K562 (cell line): ENCODE measurements around a stretch of chr2.

- RAMPAGE, long total RNA = no peak
- RRBS = 4% methylated on average over 4 of the region's 30 CpGs
PRO-cap:
- standard = no peak
- CoPRO, capped RNA only, 2 experiments = no peak in any of the 2 experiments
- CoPRO, capped and uncapped RNA, 2 experiments = no peak in any of the 2 experiments
- CoPRO, uncapped RNA only, 2 experiments = no peak in any of the 2 experiments
CAGE:
- cytosol, long polyA plus RNA = no peak
- long polyA plus RNA = no peak
- nucleolus, long total RNA = no peak
- nucleus, long polyA plus RNA = no peak
These were observed 644 bp downstream of the MCFD2 start for GRCh38 chr2:46914707-46915616.

DNA sequence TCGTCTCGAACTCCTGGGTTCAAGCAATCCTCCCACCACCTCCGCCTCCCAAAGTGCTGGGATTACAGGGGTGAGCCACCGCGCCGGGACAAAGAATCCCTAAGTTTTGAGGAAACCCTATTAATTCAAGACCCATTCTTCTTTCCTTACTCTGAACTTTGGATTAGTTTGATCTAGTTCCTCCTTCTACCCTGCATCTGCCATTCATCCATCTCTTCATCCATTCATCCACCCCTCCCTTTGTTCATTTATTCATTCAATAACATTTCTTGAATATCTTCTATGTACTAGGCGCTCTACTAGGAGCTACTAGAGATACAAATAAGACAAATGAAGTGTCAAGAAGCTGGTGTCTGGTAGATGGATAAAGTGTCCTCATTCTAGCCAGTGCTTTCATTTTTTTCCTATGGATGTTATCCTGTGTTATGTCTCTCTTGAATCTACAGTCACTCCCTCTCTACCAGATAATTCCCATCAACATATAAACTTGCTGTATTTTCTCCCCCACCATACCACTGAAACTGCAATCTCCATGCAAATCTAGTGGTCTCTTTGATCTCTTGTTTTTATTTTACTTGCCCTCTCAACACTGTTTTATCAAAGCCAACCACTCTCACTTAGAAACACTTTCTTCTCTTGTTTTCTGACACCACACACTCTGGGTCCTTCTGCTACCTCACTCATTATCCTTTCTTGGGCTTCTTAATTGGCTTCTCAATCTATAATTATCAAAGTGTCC is 1.8 kb upstream of the MCFD2 start:
- RAMPAGE, long total RNA = no peak
- RRBS = no CpG with 5 or more reads among the region's 7 CpGs
PRO-cap:
- standard = no peak
- CoPRO, capped RNA only, 2 experiments = no peak in any of the 2 experiments
- CoPRO, capped and uncapped RNA, 2 experiments = no peak in any of the 2 experiments
- CoPRO, uncapped RNA only, 2 experiments = no peak in any of the 2 experiments
CAGE:
- cytosol, long polyA plus RNA = no peak
- long polyA plus RNA = no peak
- nucleolus, long total RNA = no peak
- nucleus, long polyA plus RNA = no peak

DNA sequence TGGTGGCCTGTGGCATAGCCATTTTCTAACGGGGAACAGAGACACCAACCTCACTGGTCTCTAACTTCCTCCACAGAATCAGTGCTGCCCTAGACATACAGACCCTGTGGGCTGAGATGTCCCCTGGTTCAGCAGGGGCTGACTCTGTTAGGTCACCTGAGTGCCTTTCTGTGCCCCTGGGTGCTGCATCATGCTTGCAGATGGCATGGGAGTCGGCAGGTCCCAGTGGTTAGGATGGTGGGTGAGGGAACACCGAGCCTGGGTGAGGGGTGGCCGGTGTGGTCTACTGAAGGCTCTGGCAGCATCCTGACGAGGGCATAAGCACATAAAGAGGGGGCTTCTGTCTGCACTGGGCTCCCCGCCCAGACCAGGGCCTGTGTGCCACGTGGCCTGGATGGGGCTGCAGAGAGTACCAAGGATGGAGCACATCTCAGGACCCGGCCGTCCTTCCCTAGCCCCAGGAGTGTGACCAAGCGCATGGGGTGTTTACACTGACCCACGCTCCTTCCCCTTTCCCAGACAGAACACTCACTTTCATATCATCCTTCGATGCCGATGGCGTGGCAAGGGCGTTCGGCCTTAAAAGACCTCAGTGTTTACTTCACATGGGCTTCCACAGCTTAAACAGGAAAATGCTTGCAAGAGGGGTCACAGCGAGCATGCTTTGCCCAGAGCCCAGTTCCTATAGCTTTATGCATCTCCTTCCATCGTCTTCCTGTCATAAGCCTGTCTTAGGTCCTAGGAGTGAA is 99.0 kb downstream of the TTC7A start:
- RAMPAGE, long total RNA = no peak
- RRBS = no CpG with 5 or more reads among the region's 18 CpGs
PRO-cap:
- standard = no peak
- CoPRO, capped RNA only, 2 experiments = no peak in any of the 2 experiments
- CoPRO, capped and uncapped RNA, 2 experiments = no peak in any of the 2 experiments
- CoPRO, uncapped RNA only, 2 experiments = no peak in any of the 2 experiments
CAGE:
- cytosol, long polyA plus RNA = no peak
- long polyA plus RNA = no peak
- nucleolus, long total RNA = no peak
- nucleus, long polyA plus RNA = no peak

DNA sequence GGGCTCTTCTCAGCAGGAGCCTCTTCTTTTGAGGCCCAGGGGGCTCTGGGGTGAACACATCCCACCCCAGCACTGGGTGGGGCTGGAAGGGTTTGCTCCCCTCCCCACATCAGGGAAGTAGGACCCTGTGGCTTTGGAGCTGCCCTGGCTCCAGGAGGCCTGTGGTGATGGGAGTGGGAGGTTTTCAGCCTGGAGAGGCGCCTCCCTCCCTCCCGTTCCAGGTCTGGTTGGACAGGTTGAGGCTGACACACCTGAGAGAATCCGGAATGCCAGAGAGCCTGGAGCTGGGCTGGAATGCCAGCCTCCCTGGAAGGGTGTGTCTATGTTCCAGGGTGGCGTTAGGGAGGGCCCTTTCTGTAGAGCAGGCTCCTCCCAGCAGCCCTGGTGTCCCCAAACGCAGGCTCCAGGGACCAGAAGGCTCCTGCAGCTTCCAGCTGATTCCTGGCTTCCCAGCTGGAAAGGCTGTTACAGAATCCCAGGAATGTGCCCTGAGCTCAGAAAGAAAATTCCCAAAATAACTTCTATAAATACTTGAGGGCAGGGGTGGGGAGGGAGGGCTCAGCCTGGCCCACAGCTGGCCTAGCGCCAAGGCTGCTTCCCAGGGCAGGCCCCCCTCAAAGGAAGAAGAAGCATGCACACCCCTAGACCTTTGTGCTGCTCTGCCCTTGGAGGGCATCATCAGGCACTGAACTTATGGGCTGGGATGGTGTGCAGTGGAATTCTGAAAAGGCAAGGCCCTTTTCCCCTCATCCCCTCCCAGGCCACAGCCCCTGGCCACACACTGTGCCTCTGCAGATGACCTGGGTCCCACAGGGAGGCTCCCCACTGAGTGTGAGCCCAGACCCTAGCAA is 85.4 kb downstream of the STPG4 start:
- RAMPAGE, long total RNA = no peak
- RRBS = no CpG with 5 or more reads among the region's 6 CpGs
PRO-cap:
- standard = no peak
- CoPRO, capped RNA only, 2 experiments = no peak in any of the 2 experiments
- CoPRO, capped and uncapped RNA, 2 experiments = no peak in any of the 2 experiments
- CoPRO, uncapped RNA only, 2 experiments = no peak in any of the 2 experiments
CAGE:
- cytosol, long polyA plus RNA = no peak
- long polyA plus RNA = no peak
- nucleolus, long total RNA = no peak
- nucleus, long polyA plus RNA = no peak

DNA sequence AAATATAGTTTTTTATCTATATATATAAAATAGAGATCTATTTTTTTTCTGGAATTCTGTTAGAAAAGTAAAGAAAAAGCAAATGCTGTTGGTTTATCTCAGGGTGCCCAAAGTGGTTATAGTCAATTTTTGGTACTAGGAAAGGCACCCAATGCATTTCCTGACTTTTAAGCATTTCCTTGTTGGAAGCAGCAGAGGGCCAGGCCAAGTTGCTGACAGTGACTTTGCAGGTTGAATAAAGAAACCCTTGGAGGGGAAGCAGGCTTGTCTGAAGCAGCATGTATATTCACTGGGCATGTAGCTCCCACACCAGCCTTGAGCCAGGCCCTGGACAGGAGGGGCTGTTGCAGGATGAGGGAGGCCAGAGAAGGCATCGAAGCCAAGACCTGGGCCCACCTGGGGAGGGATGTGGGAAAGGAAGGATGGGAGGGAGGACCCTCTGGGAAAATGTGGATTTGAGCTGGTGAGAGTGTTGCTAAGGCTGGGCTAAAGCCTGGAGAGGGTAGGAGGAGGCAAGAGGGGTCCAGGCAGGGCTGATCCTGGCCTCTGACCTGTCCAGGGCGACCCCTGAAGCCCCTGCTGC is 79.7 kb downstream of the STPG4 start:
- RAMPAGE, long total RNA = no peak
- RRBS = no CpG with 5 or more reads among the region's 2 CpGs
PRO-cap:
- standard = no peak
- CoPRO, capped RNA only, 2 experiments = no peak in any of the 2 experiments
- CoPRO, capped and uncapped RNA, 2 experiments = no peak in any of the 2 experiments
- CoPRO, uncapped RNA only, 2 experiments = no peak in any of the 2 experiments
CAGE:
- cytosol, long polyA plus RNA = no peak
- long polyA plus RNA = no peak
- nucleolus, long total RNA = no peak
- nucleus, long polyA plus RNA = no peak

DNA sequence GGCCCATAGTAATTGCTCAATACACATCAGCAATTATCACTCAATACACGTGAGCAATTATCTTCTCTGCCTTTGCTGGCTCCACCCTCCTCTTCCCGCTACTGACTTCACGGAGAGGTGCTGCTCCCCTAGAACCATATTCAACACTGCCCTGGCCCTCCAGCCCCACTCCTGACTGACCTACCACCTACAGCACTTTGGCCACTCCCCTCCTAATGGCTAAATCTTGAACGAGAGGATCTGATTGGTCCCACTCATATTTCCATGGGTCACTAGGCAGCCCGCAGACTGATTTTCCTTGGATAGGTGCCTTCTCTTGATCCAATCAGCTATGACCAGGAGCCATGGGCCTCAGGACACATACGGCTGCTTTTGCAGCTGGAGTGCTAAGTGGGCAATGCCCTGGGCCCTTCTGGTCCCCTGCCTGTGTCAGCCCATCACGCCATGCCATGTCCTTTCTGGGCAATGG is 77.5 kb downstream of the STPG4 start:
- RAMPAGE, long total RNA = no peak
- RRBS = no CpG with 5 or more reads among the region's 7 CpGs
PRO-cap:
- standard = no peak
- CoPRO, capped RNA only, 2 experiments = no peak in any of the 2 experiments
- CoPRO, capped and uncapped RNA, 2 experiments = no peak in any of the 2 experiments
- CoPRO, uncapped RNA only, 2 experiments = no peak in any of the 2 experiments
CAGE:
- cytosol, long polyA plus RNA = no peak
- long polyA plus RNA = no peak
- nucleolus, long total RNA = no peak
- nucleus, long polyA plus RNA = no peak

- RAMPAGE, long total RNA = no peak
- RRBS = no CpG with 5 or more reads among the region's 3 CpGs
PRO-cap:
- standard = no peak
- CoPRO, capped RNA only, 2 experiments = no peak in any of the 2 experiments
- CoPRO, capped and uncapped RNA, 2 experiments = no peak in any of the 2 experiments
- CoPRO, uncapped RNA only, 2 experiments = no peak in any of the 2 experiments
CAGE:
- cytosol, long polyA plus RNA = no peak
- long polyA plus RNA = no peak
- nucleolus, long total RNA = no peak
- nucleus, long polyA plus RNA = no peak
These were observed 67.9 kb upstream of the EPCAM start for GRCh38 chr2:47301050-47301685.

GRCh38 chr2:47691192-47691448 is 91.8 kb upstream of the MSH6 start:
- RAMPAGE, long total RNA = no peak
- RRBS = no CpG with 5 or more reads among the region's 15 CpGs
PRO-cap:
- standard = unidirectional peak, minus-strand start at chr2:47691284
- CoPRO, capped RNA only, 2 experiments = no peak in any of the 2 experiments
- CoPRO, capped and uncapped RNA, 2 experiments = no peak in any of the 2 experiments
- CoPRO, uncapped RNA only, 2 experiments = no peak in any of the 2 experiments
CAGE:
- cytosol, long polyA plus RNA = no peak
- long polyA plus RNA = no peak
- nucleolus, long total RNA = no peak
- nucleus, long polyA plus RNA = no peak

DNA sequence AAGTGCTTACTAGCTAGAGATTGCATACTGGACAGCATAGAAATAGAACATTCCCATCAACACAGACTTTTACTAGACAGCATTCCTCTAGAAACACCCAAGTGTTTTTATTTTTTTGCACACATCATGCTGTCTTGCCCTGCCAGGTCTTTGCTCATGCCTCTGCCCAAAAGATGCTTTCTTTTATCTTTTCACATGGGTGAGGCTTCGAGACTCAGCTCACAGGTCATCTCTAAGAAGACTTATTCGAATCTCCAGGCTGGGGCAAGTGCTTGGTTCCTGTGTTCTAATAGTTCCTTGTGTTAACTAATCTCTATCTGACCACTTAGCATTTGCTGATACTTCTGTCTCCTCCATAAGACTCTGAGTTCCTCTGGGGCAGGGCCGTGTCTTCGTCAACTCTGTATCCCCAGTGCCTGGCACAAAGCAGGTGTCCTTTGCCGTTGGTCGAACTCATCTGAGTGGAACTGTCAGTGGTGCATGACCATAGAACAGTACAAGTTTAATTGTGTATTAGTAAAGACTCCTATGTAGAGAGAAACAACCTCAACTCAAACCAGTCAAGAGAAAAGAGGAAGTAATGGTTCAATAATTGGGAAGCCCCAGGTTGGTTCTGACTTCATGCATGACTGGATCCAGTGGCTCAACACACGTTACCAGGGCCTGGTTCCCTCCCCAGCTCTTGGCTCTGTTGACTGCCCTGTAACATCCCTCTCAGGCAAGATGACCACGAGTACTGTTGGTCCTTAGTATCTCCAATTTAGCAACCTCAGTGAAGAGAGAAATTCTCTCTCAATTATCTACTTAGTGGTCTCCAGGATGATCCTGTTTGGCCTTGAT is 58.8 kb upstream of the MSH6 start:
- RAMPAGE, long total RNA = no peak
- RRBS = no CpG with 5 or more reads among the region's 8 CpGs
PRO-cap:
- standard = no peak
- CoPRO, capped RNA only, 2 experiments = no peak in any of the 2 experiments
- CoPRO, capped and uncapped RNA, 2 experiments = no peak in any of the 2 experiments
- CoPRO, uncapped RNA only, 2 experiments = no peak in any of the 2 experiments
CAGE:
- cytosol, long polyA plus RNA = no peak
- long polyA plus RNA = no peak
- nucleolus, long total RNA = no peak
- nucleus, long polyA plus RNA = no peak

DNA sequence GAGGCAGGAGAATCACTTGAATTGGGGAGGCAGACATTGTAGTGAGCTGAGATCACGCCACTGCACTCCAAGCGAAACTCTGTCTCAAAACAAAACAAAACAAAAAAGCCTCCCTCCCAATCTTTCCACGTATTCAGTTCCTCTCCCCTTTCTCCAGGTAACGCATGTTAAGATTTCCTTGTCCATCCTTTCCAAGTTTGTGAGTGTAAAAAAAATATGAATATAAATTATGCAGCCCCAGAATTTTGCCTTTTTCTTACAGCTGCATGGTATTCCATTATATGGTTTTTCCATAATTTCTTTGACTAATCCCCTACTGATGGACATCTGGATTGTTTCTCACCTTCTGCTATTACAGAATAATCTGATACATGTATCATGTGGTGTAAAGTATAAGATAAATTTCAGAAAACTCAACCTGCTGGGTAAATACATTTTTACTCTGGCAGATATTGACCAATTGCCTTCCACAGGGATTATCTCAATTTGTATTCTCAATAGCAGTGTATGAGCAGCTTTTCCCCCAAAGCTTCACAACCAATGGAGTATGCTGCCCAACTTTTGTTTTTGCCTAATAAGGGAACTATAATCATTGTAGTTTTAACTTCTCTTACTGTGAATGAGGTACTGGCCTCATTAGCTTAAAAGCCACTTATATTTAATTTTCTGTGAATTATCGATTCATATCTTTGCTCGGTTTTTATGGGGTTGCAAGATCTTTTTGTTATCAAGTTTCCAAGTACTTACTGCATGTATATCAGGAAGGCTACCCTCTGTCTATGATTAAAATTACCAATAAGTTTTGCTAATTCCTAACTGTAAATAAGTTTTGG is 27.2 kb downstream of the FBXO11 start:
- RAMPAGE, long total RNA = no peak
- RRBS = no CpG with 5 or more reads among the region's 6 CpGs
PRO-cap:
- standard = no peak
- CoPRO, capped RNA only, 2 experiments = no peak in any of the 2 experiments
- CoPRO, capped and uncapped RNA, 2 experiments = no peak in any of the 2 experiments
- CoPRO, uncapped RNA only, 2 experiments = no peak in any of the 2 experiments
CAGE:
- cytosol, long polyA plus RNA = no peak
- long polyA plus RNA = no peak
- nucleolus, long total RNA = no peak
- nucleus, long polyA plus RNA = no peak

DNA sequence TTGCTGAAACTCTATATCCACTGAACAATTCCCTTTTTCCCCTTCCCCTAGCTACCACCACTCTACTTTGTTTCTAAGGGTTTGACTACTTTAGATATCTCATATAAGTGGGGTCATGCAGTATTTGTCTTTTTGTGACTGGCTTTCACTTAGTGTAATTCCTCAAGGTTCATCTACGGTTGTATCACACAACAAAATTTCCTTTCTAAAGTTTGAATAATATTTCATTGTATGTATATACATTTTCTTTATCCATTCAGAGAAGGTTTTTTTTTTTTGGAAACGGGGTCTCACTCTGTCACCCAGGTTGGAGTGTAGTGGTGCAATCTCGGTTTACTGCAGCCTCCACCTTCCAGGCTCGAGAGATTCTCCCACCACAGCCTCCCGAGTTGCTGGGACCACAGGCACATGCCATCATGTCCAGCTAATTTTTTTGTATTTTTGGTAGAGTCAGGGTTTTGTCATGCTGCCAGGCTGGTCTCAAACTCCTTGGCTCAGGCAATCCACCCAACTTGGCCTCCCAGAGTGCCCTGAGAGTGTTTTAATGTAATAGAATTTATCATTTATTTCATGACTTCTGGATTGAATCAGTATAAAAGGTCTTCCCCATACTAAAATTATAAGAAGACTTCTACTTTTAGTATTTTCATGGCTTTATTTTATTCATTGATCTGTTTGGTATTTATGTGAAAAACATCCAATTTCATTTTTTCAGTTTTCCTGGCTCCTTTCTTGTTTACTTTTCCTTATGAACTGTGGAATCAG is 26.4 kb downstream of the FBXO11 start:
- RAMPAGE, long total RNA = no peak
- RRBS = no CpG with 5 or more reads among the region's 5 CpGs
PRO-cap:
- standard = no peak
- CoPRO, capped RNA only, 2 experiments = no peak in any of the 2 experiments
- CoPRO, capped and uncapped RNA, 2 experiments = no peak in any of the 2 experiments
- CoPRO, uncapped RNA only, 2 experiments = no peak in any of the 2 experiments
CAGE:
- cytosol, long polyA plus RNA = no peak
- long polyA plus RNA = no peak
- nucleolus, long total RNA = no peak
- nucleus, long polyA plus RNA = no peak

DNA sequence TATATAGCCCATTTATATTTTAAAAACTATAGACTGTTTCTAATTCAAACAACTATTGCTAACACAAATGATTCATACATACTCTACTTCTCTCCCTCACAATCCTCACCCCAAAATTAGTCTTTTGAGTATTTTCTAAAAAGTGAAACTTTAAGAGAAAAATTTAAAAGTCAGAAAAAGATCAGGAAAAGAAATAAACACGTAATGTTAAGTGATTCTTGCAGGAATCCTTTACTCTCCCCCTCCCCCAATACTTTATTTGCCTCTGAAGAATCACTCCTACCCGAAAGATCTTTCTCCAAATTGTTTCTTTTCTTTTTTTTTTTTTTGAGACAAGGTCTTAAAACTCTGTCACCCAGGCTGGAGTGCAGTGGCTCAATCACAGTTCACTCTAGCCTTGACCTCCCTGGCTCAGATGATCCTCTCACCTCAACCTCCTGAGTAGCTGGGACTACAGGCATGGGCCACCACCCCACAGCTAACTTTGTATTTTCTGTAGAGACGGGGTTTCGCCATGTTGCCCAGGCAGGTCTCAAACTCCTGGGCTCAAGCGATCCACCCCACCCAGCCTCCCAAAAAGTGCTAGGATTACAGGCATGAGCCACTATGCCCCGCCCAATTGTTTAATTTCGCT is 10.2 kb downstream of the FBXO11 start:
- RAMPAGE, long total RNA = no peak
- RRBS = no CpG with 5 or more reads among the region's 7 CpGs
PRO-cap:
- standard = no peak
- CoPRO, capped RNA only, 2 experiments = no peak in any of the 2 experiments
- CoPRO, capped and uncapped RNA, 2 experiments = no peak in any of the 2 experiments
- CoPRO, uncapped RNA only, 2 experiments = no peak in any of the 2 experiments
CAGE:
- cytosol, long polyA plus RNA = no peak
- long polyA plus RNA = no peak
- nucleolus, long total RNA = no peak
- nucleus, long polyA plus RNA = no peak

DNA sequence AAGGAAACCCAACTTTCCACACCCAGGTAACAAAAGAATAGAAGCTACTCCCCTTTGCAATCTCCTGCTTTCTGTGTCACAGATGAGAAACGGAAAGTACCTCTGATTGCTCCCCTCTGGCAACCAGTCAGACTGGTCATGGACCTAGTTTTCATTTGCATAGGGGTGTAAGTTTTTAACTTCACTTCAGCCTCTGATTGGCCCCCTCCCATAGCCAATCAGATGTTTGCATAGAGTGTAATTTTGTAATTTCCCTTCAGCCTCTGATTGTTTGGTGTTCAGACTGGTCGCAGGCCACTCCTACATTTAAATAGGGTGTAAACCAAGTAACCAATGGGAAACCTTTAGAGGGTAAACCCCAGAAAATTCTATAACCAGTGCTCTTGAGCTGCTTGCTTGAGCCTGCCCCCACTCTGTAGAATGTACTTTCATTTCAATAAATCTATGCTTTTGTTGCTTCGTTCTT is 58.8 kb upstream of the FBXO11 start:
- RAMPAGE, long total RNA = no peak
- RRBS = no CpG with 5 or more reads among the region's 3 CpGs
PRO-cap:
- standard = no peak
- CoPRO, capped RNA only, 2 experiments = no peak in any of the 2 experiments
- CoPRO, capped and uncapped RNA, 2 experiments = no peak in any of the 2 experiments
- CoPRO, uncapped RNA only, 2 experiments = no peak in any of the 2 experiments
CAGE:
- cytosol, long polyA plus RNA = no peak
- long polyA plus RNA = no peak
- nucleolus, long total RNA = no peak
- nucleus, long polyA plus RNA = no peak

GRCh38 chr2:48154111-48154469 is 160.4 kb upstream of the FOXN2 start:
- RAMPAGE, long total RNA = no peak
- RRBS = no CpG with 5 or more reads among the region's 1 CpG
PRO-cap:
- standard = no peak
- CoPRO, capped RNA only, 2 experiments = no peak in any of the 2 experiments
- CoPRO, capped and uncapped RNA, 2 experiments = no peak in any of the 2 experiments
- CoPRO, uncapped RNA only, 2 experiments = no peak in any of the 2 experiments
CAGE:
- cytosol, long polyA plus RNA = no peak
- long polyA plus RNA = no peak
- nucleolus, long total RNA = no peak
- nucleus, long polyA plus RNA = no peak

GRCh38 chr2:48214053-48214571 is 100.4 kb upstream of the FOXN2 start:
- RAMPAGE, long total RNA = no peak
- RRBS = no CpG with 5 or more reads among the region's 7 CpGs
PRO-cap:
- standard = no peak
- CoPRO, capped RNA only, 2 experiments = no peak in any of the 2 experiments
- CoPRO, capped and uncapped RNA, 2 experiments = no peak in any of the 2 experiments
- CoPRO, uncapped RNA only, 2 experiments = no peak in any of the 2 experiments
CAGE:
- cytosol, long polyA plus RNA = no peak
- long polyA plus RNA = no peak
- nucleolus, long total RNA = no peak
- nucleus, long polyA plus RNA = no peak

GRCh38 chr2:48221713-48222248 is 92.7 kb upstream of the FOXN2 start:
- RAMPAGE, long total RNA = no peak
- RRBS = no CpG with 5 or more reads among the region's 3 CpGs
PRO-cap:
- standard = no peak
- CoPRO, capped RNA only, 2 experiments = no peak in any of the 2 experiments
- CoPRO, capped and uncapped RNA, 2 experiments = no peak in any of the 2 experiments
- CoPRO, uncapped RNA only, 2 experiments = no peak in any of the 2 experiments
CAGE:
- cytosol, long polyA plus RNA = no peak
- long polyA plus RNA = no peak
- nucleolus, long total RNA = no peak
- nucleus, long polyA plus RNA = no peak

DNA sequence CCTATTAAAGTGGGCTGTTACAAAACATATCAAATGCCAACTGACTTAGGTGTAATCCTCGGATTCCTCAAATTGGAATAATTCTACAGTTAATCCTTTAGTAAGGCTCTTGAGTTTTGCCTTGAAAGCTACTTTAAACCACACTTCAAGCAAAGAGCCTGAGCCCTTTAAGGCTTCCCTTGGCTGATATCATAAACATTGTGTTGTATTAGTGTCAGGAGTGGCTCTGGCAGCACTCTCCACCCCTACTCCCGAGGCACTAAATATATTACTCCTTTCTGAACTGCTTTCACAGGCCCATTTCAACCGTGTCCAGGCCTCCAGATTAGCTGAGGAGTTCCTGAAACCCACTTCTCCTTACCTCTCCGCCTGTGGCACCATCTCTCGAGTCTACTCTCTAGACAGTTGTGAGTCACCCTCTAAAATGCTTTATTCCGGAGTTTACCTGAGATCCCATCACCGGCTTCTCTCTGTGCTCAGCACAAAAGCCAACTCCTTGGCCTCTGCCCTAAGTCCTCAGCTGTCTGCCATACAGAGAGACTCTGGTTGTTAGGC is 14.4 kb upstream of the STON1 start:
- RAMPAGE, long total RNA = no peak
- RRBS = no CpG with 5 or more reads among the region's 7 CpGs
PRO-cap:
- standard = no peak
- CoPRO, capped RNA only, 2 experiments = no peak in any of the 2 experiments
- CoPRO, capped and uncapped RNA, 2 experiments = no peak in any of the 2 experiments
- CoPRO, uncapped RNA only, 2 experiments = no peak in any of the 2 experiments
CAGE:
- cytosol, long polyA plus RNA = no peak
- long polyA plus RNA = no peak
- nucleolus, long total RNA = no peak
- nucleus, long polyA plus RNA = no peak

DNA sequence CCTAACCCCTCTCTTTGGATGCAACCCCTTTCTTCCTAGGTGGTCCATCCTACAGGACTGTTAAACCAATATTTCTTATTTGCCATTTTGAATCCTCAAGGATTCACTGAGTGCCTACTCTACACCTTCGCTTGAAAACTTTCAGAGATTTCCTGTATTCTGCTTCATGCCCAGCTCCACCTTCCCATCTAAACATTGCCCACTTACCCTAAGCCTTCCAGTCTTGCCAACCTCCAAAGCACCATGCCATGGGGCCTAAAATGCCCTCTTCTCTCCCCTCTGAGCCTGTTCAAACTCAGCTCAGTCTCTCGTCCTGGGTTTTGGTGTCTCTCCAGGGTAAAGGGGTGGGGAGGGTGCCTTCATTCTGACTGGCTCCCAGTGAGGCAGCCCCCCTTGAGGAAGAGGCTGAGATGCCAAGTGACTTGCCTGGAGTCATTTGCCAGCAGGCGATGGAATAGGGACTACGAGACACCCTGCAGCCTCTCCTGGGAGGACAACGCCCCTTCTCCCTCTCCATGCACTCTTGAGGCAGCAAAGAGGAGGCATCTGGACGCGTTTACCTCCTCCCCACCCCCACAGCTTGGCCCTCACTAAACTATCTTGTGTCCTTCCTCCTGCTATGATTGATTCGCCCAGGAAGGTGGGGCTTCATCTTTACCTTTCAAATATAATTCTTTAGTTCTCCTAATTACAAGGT is 858 bp upstream of the STON1 start:
- RAMPAGE, long total RNA = no peak
- RRBS = no CpG with 5 or more reads among the region's 8 CpGs
PRO-cap:
- standard = no peak
- CoPRO, capped RNA only, 2 experiments = no peak in any of the 2 experiments
- CoPRO, capped and uncapped RNA, 2 experiments = no peak in any of the 2 experiments
- CoPRO, uncapped RNA only, 2 experiments = no peak in any of the 2 experiments
CAGE:
- cytosol, long polyA plus RNA = no peak
- long polyA plus RNA = no peak
- nucleolus, long total RNA = no peak
- nucleus, long polyA plus RNA = no peak